Choroid plexus epithelial cell (primary cell): ENCODE measurements around the genes GTPBP3 and SLC27A1.

- RRBS = no CpG with 5 or more reads among the region's 9 CpGs
Measured at GRCh38 chr19:17239971-17240329, 5.8 kb downstream of the NR2F6 start.

GRCh38 chr19:17255275-17255715 lies 9.2 kb downstream of the USHBP1 start:
- RRBS = no CpG with 5 or more reads among the region's 16 CpGs

DNA sequence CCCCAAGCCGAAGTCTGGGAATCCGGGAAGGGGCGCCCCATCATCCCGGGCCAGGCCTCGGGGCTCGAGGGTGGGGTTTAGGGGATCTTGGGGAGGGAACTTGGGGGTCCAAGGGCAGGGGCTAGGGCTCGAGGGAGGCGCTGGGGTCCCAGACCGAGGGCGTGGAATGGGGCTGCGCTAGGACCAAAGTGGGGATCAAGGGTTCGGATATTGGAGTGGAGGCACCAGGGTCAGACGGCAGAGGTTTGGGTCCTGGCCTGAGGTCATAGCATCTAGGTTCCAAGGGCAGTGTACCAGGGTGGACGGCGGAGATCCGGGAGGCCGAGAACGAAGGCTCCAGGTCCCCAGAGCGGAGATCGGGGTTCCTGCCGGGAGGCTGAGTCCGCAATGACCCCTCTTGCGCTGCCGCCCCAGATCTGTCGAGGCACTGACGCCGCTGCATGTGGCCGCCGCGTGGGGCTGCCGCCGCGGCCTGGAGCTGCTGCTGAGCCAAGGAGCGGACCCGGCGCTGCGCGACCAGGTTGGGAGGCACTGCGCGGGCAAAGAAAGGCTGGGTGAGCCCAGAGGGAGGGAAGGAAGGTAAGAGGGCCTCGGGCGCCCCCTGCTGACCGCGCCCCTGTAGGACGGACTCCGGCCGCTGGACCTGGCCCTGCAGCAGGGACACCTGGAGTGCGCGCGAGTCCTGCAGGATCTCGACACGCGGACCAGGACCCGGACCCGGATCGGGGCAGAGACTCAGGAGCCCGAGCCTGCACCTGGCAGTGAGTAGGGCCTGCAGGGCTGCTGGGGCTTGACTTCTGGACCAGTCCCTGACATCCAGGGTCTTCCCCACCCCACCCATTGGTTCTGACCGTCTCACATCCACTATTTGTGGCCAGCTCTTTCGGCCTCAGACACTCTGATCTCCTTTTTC lies 797 bp downstream of the ANKLE1 start:
- RRBS = 5% methylated on average over 14 of the region's 59 CpGs

GRCh38 chr19:17293527-17294389 lies 9.5 kb downstream of the ABHD8 start:
- RRBS = 56% methylated on average over 16 of the region's 40 CpGs

GRCh38 chr19:17311809-17312334 lies 2.5 kb downstream of the DDA1 start:
- RRBS = 9% methylated on average over 1 of the region's 12 CpGs

DNA sequence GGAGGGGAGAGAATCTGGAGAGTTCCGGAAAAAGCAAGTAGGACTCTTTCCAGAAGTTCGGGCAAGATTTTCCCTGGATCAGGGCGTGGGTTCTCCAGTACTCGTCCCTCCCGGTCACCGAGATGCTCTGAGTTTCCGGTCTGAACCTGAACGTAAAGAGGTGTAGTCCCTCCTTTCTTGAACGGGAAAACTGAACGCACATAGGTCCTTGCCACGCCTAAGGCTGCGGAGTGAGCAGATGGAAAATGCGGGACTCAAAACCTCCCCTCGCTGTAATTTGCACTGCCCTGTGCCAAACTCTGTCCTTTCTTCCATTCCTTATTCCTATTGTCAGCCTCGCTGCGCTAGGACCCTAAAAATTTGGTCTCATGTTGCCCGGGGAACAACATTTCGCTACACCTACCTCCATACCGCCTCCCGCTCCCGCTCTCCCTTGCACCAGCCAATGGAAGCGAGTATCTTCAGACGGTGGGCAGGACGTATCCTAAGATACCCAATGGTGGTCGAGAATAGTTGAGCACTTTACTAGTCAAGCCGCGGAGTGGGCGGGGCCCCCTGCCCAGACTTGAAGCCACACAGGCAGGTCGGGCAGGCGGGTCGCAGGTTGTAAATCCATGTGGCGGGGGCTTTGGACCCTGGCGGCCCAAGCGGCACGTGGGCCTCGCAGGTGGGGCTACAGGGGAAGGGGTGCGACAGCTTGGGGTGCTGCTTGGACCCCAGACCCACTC lies at the start of gene GTPBP3:
Gene GTPBP3 (plus strand): TSS at position 556 of the 728 bp plus-strand sequence.
- RRBS = under 1% methylated on average over 5 of the region's 37 CpGs

DNA sequence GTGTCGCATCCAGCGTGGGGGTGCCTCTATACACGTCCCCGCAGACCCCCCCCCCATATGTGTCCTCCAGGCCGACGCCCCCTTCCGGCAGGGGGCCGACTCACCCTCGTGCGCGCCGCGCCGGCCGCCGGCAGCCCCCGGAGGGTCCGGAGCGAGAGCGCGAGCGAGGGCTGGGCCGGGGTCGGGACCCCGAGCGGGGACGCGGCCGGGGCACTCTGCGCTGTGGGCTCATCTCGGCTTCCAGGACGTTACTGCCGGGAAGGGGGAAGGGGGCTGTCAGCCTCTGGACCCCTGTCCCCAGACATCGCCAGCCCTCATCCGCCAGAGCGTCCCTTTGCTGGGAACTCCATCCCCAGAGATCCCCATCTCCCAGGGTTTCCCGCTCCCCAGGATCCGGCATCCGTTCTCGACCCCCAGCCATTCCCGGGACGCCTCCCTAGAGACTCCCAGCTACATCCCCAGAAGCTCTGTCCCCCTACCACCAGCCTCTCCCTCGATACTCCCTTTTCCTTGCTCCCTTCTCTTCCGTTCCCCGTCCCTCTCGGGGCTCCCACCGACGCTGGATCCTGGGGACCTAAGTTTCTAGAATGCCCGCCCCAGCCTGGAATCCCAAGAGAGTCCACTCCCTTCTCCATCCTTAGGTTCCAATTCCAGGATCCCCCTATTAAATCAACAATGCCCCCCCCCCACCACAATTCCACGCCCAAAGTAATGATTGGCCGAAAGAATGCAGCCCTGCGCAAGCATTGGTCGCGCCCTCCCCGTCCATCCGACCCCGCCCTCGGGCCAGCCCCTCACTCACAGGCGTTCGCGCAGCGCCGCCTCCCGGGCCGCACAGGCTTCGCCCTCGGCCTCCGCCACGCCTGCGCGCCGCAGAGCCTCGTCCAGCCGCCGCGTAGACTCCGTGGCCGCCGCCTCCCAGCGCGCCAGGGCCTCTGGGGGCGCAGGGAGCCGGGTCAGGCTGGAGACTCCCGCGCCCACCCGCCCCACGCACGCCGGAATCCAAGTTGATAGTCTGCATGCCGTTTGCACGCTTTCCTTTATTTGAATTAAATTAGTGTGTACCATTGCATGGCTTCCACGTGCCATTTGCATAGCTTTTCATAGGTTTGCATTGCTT lies 3.2 kb downstream of the CCDC194 start:
- RRBS = 3% methylated on average over 20 of the region's 92 CpGs

GRCh38 chr19:17447721-17448507 lies 554 bp downstream of the TMEM221 start:
- RRBS = 3% methylated on average over 7 of the region's 49 CpGs

- RRBS = 3% methylated on average over 9 of the region's 70 CpGs
Measured at GRCh38 chr19:17470284-17471241, at the start of gene SLC27A1. TSS of gene SLC27A1 (plus strand) at chr19:17470524.

DNA sequence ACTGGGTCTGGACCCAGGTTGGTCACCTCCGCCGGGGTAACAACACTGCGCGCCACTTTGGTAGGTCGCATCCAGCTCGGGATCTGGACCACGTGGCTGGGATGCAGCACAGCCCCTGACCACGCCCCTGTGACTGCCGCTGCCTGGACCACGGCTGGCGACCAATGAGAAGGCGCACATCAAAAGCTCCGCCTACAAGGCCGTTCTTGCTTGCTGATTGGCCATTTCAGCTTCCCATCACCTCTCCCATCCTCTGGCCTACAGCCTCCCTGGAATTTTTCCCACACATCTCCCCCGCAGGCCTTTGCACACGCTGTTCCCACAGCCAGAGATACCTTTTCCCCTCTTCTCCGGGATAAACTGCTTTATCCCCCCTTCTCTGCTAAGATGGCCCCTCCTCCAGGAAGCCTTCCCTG lies 12.5 kb upstream of the MAP1S start:
- RRBS = no CpG with 5 or more reads among the region's 17 CpGs

- RRBS = no CpG with 5 or more reads among the region's 11 CpGs
Measured at GRCh38 chr19:17720455-17720927, 1.2 kb downstream of the MAP1S start.

DNA sequence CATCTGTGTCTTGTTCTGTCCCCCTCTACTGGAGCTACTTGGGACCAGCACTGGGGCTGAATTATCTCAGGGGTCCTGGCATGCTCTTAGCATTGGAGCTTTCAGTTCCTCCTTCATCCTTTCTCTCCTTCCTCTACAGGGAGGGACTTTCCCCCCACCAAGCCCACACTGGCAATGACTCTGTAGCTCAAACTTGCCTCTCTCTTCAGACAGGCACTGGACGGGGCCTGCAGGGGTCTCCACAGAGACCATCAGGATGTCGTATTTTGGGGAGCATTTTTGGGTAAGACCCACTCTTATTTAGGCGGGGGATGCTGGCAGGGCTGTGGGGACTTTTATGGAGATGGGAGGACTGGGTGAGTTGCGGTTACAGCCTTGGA lies 3.6 kb downstream of the FCHO1 start:
- RRBS = no CpG with 5 or more reads among the region's 4 CpGs

GRCh38 chr19:17795944-17796286 lies 977 bp downstream of the B3GNT3 start:
- RRBS = no CpG with 5 or more reads among the region's 3 CpGs

DNA sequence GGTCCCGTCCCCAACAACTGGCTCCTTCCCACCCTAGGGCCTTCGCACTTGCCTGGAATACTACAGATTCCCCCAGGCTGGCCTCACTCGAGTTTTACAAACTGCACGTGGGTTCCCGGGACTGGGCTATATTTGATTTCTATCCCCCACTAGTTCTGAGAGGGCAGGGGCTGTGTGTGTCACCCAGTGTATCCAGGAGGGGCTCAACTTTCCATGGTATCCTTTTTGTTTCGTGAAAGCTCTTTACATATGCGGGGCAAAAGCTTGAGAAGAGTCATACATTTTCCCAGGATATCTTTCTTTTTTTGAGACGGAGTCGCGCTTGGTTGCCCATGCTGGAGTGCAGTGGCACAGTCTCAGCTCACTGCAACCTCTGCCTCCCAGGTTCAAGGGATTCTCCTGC lies 4.8 kb downstream of the RPL18A start:
- RRBS = no CpG with 5 or more reads among the region's 10 CpGs

DNA sequence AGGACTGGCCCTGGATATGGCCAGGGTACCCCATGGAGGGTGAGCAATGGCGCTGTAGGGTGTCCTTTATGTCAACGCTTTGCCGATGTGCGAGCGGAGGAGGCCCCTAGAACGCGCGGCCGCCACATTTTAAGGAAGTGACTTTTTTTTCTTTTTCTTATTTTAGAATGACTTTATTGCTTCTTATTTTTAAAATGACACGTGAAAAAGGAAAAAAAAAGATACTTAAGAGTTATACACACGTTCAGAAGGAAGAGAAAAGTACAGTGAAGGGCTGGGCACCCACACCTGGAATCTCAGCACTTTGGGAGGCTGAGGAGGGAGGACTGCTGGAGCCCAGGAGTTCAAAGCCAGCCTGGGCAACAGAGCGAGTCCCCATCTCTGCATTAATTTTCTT lies 12.7 kb downstream of the KCNN1 start:
- RRBS = no CpG with 5 or more reads among the region's 12 CpGs

DNA sequence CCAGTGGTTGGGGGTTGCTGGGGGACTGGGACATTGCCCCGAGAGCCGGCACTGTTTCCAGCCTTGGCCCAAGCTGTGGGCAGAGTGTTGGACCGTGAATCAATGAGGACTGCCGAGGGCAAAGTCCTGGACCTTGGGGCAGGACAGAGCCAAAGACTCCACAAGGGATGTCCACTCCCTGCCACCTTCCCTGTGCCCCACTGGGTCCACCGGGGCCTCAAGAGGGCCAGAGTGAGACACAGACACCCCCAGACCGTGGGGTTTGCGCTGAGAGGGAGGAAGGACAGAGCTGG lies 11.7 kb downstream of the MAST3 start:
- RRBS = no CpG with 5 or more reads among the region's 7 CpGs

GRCh38 chr19:18110900-18111457 lies 13.4 kb downstream of the MAST3 start:
- RRBS = no CpG with 5 or more reads among the region's 9 CpGs

- RRBS = 0% methylated on average over 7 of the region's 23 CpGs
Measured at GRCh38 chr19:18153657-18153945, 638 bp downstream of the PIK3R2 start.

DNA sequence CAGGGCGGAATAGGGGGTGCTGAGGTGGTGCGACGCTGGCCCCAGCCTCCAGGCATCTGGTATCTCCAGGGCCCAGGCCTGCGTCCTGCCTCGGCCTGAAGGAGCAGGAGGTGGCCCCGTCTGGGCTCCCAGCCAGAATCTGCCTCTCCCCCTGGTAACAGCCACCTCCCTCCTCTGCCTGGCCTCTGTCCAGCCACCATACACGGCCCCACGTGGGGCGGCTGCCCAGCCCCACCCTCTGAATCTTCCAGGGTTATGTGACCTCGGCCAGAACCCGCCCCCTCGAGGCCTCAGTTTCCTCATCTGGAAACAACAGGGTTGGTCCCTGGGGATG lies 4.2 kb downstream of the PIK3R2 start:
- RRBS = no CpG with 5 or more reads among the region's 12 CpGs

DNA sequence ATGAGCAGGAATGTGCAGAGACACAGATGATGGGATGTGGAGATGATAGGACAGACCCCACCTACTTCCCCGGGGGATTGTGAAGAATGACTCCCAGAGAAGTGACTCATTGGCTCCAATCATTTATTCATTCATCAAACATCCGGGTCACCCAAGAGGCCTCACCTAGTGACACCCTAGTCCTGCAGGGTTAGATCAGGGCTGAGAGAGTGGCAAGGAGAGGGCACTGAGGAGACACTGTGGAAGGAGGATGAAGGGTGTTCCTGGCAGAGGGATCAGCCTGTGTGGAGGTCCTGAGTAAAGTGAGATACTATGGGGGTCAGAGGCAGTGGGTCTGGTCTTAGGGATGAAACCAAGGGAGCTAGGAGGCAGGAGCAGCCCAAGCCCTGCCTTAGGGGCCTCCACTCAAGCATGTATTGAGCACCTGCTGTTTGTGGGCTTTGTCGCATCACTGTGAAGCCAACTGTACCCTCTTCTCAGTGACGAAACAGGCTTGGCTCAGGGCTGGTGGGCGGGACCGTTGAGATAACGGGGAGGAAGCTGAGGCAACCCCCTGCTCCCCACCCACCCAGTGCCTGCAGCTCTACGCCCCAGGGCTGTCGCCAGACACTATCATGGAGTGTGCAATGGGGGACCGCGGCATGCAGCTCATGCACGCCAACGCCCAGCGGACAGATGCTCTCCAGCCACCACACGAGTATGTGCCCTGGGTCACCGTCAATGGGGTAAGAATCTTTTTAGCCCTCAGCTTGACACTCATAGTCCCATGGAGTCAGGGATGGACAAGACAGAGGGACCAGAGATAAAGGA lies 3.2 kb downstream of the IFI30 start:
- RRBS = 50% methylated on average over 1 of the region's 16 CpGs